Monocyte (primary cell): ENCODE measurements around a stretch of chr1.

GRCh38 chr1:56379683-56380218 lies 199.6 kb downstream of the PLPP3 start:
- PRO-cap, 2 experiments: no peak in any of the 2 experiments

GRCh38 chr1:56436870-56437242 lies 142.5 kb downstream of the PLPP3 start:
- PRO-cap, 2 experiments: no peak in any of the 2 experiments

- PRO-cap, 2 experiments: no peak in any of the 2 experiments
Observed at GRCh38 chr1:56450173-56450739, 129.1 kb downstream of the PLPP3 start.

GRCh38 chr1:56496162-56496848 lies 83.1 kb downstream of the PLPP3 start:
- PRO-cap, 2 experiments: no peak in any of the 2 experiments

DNA sequence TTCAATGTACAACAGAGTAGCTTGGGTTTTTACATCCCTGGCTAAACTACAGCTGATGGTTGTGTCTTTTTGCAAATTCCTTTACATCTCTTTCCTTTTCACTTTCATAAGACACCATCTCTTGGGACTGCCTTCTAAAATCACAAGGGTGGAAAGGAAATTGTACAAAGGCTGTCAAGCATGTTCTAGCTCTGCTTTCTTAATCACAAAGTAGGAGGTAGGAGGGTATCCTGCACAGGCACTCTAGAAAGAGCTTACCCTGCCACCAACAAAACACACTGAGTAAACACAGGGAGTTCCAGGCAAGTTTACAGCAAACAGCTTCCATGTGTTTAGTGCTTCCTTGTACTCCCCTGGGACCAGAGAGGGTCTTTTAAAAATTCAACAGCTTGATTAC lies 2.5 kb downstream of the PLPP3 start:
- PRO-cap, 2 experiments: no peak in any of the 2 experiments

- PRO-cap, 2 experiments: no peak in any of the 2 experiments
Observed at GRCh38 chr1:56799982-56800546, 19.1 kb downstream of the FYB2 start.

- PRO-cap, 2 experiments: no peak in any of the 2 experiments
Observed at GRCh38 chr1:56855966-56856462, 1.4 kb downstream of the C8A start.

DNA sequence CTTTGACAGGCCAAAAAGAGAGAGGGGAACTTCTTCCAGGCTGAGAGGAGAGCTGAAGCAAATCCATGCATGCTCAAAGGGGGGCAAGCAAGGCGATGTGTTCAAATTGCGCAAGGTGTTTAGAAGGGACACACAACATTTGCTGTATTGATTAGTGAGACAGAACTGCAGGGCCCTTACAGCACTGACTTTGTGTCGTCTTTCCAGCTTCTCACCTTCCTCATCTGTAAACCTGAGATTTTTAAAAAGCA lies 145.3 kb downstream of the DAB1 start:
- PRO-cap, 2 experiments: no peak in any of the 2 experiments

- PRO-cap, 2 experiments: no peak in any of the 2 experiments
Observed at GRCh38 chr1:57282871-57283192, 141.0 kb downstream of the DAB1 start.

DNA sequence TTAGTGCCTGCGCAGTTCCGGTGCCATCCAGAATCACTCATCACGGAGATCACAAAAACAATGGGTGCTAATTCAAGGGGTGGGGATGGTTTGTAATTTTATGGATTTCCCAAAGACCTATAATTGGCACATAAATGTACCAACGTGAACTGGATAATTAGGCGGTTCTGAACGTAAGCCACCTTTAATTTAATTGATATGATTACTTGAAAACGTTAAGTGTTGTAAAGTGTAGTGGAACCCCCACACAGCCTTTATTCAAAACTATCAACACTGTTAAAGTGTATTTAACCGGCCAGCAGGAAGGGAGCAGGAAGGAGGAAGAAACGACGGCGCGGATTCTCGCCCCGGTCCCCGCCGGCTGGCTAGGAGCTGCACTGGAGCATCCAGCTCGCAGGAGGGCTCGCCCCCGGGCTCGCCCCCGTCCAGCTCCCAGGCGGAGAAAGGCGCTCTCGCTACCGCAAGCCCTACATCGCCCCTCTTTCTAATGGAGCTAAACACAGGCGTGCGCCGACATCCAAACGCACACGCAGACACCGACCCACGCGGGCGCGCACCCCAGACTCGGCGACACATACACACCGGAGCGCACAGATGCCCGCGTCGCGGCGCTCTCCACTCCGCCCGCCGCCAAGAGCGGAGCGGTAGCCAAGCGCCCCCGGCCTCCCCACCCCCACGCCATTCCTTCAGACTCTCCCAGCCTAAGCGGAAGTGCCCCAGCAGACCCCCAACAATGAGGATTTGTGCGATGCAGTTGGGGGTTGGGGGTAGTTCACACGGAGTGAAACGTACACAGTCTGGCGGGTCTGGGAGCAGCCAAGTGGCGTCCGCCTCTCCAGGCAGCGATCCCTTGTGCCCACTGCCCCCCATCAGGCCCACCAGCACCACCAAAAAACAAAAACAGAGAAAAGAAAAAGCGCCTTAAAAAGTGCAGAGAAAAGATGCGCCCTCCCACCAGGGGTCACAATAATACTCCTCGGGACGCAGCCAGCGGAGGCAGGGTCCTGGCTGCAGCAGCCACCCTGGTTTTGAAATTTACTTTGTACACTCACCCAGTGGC lies 1.6 kb downstream of the DAB1 start:
- PRO-cap, 2 experiments: no peak in any of the 2 experiments

DNA sequence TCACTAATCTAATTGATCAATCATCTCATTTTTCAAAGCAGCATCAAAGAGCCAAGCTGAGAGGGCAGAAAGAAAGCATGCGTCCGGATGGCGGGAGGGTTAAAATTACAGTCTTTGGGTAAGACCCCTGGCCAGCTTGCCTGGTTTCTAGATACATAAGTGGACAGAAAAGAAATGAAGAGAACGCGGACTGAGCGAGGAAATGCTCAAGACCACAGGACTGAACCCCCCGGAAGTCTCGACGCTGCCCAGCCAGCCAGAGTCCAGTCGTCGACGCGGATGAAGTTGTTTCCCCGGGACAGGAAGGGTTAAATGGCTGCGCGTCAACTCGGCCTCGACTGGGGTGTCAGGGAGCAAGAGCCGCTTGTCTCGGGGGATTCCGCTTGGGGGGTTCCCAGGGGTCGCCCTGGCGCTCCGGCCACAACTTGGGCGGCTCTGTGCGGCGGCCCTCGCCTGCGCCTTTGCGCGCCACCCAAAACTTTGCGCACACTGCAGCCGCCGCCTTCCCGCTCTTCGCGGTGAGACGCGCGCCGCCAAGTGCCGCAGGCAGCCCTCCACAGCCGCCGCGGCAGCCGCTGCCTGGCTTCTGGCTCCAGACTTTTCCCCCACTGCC lies 297.0 kb downstream of the OMA1 start:
- PRO-cap, 2 experiments: no peak in any of the 2 experiments

DNA sequence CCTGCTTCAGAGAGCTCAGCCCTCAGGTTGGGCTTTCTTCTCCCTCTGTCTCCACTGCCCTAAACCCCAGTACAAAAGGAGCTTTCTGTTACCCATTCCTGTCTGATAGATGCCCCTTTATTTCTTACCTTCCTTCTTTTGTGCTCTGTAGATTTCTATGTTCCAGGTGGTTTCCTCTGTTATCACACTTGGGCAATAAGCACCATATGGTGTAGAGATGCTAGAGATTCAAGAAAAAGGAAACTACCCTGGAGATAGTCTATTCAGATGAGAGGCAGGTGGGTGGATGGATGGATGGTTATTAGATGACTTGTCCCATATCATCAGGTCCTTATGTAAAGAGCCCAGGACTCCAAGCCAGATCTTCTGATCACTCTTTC lies 40.2 kb upstream of the TACSTD2 start:
- PRO-cap, 2 experiments: no peak in any of the 2 experiments

DNA sequence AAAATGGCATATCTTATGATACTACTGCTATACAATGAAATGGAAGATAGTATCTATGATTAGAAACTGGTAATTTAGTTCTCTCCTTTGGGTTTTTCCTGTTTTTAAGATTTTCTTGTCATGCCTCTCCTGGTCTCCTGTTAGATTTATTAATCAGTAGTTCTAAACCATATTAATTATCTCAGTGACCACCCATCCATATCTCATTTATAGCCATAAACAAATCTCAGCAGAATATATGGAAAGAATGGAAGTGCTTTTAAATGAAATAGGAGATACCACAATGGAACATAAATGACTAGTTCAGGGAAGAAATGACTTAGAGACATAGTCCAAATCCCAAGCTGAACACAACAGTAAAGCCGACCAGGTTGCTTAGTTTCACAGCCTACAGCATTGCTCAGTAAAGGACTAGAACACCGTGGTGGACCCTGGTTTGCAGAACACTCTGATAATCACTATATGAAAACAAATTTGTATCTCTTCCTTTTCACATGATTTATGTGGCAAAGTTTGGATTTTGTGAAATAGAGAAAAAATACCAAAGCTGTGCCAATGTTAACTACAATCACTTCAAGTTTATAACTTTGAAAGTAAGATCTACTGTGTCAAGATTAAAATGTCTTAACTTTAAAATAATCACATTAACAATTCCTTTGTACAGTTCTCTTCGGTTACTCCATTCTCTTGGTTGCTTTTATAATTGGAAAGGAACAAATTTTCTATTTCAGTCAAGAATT lies 40.3 kb downstream of the MYSM1 start:
- PRO-cap, 2 experiments: no peak in any of the 2 experiments

DNA sequence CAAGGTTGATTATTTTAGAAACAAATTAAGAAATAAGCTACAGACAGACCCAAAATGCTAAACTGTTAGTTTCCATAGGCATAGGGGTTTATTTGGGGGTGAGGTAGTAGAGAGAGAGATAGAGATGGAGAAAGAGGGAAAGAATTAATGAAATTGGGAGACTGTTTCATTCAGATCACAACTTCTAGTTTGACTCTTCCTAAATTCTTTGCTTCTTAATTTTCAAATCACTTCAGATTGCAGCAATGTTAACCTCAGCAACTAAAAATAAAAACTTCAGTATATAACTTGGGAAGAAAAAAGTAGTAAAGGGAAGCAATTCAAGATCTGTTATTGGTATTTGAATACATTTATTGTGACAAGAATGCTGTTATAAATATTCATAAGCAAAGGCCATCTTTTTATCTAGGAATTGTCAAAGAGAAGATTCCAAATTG lies 3.4 kb downstream of the JUN start:
- PRO-cap, 2 experiments: peak in 2 of 2 experiments; most common minus-strand start position 325 of the sequence (in 1)

DNA sequence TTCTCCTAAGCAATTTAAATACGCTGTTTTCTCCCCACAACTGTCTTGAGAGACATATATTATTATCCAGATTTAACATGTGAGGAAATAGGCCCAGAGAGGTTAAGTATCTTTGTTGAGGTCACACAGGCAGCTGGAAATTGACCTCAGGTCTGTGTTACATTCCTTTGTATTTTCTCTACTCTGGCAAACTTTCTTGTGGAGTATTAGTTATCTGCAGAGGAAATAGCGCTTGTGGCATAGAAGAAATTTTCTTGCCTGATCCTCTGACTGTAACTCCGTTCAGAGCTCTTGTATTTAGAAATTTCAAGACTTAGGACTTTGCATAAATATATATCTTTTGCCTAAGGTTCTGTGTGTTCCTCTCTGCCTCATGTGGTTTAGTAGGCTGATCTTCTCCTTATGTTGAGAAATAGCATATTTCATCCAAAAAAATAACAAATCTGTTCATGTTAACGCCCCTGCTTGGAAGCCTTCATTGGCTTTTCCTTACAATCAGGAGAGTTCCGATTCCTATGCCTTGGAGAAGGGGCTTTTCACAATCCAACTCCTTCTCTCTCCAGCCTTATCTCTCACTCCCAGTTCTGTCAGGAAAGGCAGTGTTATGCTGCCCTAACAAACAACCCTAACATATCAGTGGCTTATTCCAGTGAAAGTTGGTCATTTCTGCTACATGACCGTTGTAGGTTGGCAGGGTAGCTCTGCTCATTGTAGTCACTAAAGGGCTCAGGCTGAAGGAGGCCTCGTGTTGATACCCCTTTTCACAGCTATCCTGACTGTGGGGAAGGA lies 2.5 kb upstream of the JUN start:
- PRO-cap, 2 experiments: no peak in any of the 2 experiments

- PRO-cap, 2 experiments: no peak in any of the 2 experiments
Observed at GRCh38 chr1:58806823-58807631, 23.2 kb upstream of the JUN start.

GRCh38 chr1:58819511-58819964 lies 35.7 kb upstream of the JUN start:
- PRO-cap, 2 experiments: no peak in any of the 2 experiments

DNA sequence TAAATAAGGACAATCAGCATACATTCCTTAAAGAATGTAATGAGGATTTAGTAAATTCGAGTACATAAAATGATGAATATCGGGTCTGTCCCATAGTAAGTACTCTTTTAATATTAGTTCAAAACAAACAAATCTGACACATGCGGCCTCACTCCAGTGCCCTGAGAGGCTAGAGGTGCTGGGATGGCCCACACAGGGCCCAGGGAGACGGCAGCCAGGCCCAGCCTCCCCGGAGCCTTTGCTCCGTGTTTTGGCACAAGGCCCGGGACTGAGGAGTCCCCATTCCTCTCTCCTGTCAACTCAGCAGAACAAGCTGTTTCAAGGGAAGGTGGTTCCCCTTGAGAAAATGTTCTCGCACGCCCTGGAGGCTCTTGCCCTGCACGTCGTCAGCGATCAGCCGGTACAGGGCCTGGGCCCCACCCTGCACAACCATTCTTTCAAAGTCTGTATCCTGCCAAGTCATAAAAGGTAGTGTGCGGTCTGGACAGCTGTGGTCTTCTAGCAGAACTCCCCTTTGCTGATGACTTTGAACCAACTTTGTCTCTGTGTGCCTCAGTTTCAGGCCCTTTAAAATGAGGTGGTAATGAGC lies 138.4 kb upstream of the JUN start:
- PRO-cap, 2 experiments: no peak in any of the 2 experiments

DNA sequence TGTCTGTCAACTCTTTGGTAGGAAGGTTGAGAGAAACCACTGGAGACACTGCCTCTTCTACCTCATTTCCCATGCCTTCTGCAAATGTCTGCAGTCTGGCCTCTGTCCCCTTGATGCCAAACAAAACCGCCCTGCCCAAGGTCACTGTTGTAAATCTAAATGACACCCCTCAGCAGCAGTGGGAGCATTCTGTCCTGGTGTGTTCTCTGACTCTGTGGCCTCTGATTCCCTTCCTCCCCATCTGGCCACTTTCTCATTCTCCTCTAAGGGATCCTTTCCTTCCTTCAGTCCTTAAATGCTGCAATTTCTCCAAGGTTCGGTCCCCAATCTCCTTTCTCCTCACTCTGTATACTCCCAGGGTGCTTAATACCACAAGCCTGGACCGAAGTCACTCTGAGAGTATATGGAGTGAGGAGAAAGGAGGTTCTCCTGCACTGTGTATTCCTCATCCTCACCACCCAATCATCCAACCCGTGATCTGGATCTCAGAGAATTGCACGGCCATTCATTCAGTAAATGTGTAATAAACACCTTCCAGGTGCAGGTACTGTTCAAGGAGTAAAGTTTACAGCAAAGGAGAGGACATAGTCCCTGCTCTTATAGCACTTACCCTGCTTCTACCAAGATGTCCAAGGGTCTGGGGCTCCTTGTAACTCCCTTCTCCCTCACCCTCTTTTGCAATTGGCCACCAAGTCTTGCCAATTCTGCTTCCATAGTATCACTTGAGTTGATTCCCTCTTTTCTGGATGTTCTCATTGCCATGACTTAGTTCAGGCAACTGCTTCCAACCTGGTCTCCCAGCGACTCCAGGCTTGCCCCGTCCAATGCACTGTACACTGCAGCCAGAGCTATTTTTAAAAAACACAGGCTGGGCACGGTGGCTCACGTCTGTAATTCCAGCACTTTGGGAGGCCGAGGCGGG lies 139.2 kb upstream of the JUN start:
- PRO-cap, 2 experiments: no peak in any of the 2 experiments

DNA sequence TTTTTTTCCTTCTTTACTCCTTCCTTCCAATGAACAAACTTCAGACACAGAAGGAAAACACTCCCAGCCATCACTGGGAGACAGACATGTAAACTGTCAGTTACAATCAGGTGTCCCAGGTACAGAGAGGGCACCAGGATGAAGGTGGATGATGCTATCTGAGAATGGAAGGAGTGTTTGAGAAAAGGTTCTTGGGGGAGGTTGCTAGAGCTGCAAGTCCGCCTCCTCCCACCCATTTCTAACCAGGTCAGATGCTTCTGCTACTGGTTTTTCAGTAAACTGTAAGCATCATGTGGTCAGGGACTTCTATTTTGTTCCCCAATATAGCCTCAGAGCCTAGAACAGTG lies 171.1 kb upstream of the JUN start:
- PRO-cap, 2 experiments: no peak in any of the 2 experiments